ENCODE results near the genes LEF1, MCUB, CFI and AP1AR.

DNA sequence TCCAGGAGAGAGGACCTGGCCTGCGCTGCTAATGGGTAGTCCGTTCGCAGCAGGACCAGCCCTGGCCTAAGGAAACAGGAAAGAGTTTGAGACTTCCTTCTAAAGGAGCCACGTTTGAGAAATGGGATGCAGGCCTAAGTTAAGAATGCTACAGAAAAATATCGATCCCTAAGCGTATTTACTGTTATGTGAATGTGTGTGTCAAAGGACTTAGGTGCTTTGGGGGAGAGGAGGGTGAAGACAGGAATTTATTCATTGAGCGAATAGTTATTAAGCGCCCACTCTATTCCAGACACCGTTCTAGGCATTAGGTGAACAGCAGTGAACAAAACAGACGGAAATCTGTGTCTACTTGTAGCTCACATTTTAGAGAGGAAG is 311 bp downstream of the AIMP1 start:
- PRO-cap = no peak

DNA sequence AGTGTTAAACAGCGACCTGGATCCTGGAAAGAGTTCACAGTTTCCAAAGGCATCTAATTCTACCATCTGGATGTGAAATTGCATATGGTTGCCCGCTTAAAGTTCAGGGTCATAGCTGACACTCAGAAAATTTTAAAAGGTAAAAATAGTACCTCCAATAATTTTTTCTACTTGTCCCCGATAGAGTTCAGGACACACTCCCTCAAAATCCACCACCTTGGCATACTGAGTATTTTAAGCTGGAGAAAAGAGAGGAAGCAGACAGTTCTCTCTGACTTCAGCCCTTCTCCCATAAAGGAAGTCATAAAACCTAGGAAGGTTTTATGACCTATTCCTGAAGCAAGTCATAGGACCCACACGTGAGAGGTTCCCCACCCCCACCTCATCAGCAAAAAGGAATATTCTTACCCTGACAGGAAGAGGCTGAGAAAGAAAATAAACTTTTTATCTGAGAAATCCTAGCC is 270.2 kb downstream of the PAPSS1 start:
- PRO-cap = no peak

DNA sequence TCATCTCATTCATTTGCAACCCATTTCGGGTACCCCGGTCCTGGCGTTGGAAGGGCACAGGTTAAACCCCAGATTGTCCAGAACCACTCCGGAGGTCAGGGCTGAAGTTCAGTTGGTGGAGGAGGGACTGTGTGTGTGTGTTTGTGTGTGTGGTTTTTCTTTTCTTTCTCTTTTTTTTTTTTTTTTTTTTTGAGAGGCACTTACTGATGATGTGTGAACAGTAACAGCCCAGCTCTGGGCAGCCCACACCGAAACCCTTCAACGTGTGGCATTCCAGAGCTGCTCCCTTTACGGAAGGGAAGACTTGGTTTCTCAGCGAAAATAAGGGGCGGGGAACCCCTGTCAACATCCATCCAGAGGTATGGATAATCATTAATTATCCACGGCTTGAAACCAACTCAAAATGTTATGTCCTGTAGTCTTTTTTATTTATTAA is 737 bp downstream of the SGMS2 start:
- PRO-cap = unidirectional peak, minus-strand start at position 131 of the sequence

- PRO-cap = no peak
Observed at GRCh38 chr4:107826076-107827173, 1.7 kb downstream of the SGMS2 start.

- PRO-cap = no peak
Observed at GRCh38 chr4:107931915-107932649, 733 bp downstream of the CYP2U1 start.

GRCh38 chr4:107991557-107992042 is 1.9 kb downstream of the HADH start:
- PRO-cap = no peak

DNA sequence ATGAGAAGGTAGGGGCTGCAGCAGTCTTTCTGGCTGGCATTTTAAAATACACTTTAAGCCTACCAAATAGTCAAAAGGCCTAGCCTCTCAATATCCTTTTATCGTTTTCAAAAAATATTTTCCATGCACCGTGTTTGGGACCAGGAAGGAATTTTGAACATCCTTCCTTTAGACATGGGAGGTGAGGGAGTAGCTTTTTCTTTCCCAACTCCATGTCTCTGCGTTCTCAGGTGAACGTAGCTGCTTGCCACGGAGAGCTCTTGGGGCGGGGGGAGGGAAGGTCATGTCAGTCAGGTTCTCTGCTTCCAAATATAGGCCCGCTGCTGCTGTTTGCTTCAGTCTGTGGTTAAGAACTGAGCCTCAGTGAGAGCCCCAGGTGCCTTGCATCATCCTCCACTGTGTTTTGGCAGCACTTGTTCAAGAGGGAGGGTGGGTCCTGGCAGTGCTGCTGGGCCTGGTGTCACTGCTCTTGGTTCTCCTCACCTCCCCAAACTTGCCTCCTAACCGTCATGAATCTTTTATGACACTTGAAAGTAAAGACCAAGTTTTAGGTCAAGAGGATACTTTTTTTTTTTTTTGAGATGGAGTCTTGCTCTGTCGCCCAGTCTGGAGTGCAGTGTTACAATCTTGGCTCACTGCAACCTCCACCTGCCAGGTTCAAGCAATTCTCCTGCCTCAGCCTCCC is 46.5 kb downstream of the HADH start:
- PRO-cap = no peak

GRCh38 chr4:108165996-108166360 is 2.8 kb downstream of the LEF1 start:
- PRO-cap = no peak

GRCh38 chr4:108168306-108169712 is at the start of gene LEF1:
TSS of gene LEF1 (minus strand) at chr4:108168932.
- PRO-cap = bidirectional peak, plus-strand start at chr4:108168779, minus-strand start at chr4:108168753; unidirectional peak, minus-strand start at chr4:108168956

- PRO-cap = no peak
Observed at GRCh38 chr4:108209369-108210036, 40.8 kb upstream of the LEF1 start.

DNA sequence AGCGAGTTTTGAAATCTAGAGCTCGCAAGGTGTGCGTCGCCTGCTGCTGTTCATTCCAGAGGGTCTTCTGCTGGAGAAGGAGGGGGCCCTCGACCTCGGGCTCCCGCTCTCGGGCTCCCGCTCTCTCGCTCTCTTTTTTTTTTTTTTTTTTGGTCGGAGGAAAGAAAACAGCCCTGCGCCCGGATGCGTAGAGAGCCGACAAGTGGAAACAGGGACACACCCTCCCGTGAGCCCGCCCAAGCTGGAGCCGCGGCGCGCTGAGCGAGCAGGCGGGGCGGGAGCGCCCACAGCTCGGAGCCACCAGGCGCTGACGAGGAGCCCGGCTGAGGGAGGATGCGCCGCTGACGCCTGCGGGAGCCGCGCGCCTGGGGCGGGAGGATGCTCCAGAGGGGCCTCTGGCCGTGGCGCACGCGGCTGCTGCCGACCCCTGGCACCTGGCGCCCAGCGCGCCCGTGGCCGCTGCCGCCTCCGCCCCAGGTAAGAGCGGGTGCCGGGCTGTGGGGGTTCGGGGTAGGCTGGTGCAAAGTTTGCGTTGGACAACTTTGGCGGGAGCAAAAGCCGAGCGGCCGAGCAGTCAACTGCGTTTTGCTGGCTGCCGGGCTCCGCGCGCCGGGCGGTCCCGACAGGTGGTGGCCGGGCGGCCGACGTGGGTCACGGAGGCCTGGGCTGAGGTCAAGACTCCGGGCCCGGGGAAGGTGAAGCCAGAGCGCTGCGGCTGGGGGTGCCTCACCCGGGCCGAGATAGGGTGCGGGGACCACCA is at the start of gene MCUB:
MCUB (plus strand) TSS at position 287 of the 760 bp plus-strand sequence.
- PRO-cap = bidirectional peak, plus-strand start at position 268 of the sequence, minus-strand start at position 69 of the sequence

GRCh38 chr4:109650056-109650393 is 53.2 kb downstream of the CASP6 start:
- PRO-cap = no peak

- PRO-cap = no peak
Observed at GRCh38 chr4:109801759-109802521, at the start of gene CFI. TSS of gene CFI (minus strand) at chr4:109801999.

GRCh38 chr4:110055009-110055590 is 142.4 kb downstream of the EGF start:
- PRO-cap = no peak

DNA sequence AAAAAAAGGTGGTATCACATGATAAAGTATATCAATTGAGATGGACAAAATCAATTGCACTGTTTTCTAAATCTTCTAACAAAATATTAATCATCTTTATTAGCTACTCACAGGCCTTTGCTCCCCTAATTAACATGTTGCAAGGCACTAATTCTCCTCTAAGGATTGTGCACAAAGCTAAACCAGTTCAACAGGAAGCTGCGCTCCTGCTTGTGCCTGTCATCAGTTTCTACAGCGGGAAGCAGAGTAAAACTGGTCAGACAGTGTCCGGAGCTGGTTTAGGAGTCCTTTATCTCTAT is 79.2 kb downstream of the ELOVL6 start:
- PRO-cap = no peak

DNA sequence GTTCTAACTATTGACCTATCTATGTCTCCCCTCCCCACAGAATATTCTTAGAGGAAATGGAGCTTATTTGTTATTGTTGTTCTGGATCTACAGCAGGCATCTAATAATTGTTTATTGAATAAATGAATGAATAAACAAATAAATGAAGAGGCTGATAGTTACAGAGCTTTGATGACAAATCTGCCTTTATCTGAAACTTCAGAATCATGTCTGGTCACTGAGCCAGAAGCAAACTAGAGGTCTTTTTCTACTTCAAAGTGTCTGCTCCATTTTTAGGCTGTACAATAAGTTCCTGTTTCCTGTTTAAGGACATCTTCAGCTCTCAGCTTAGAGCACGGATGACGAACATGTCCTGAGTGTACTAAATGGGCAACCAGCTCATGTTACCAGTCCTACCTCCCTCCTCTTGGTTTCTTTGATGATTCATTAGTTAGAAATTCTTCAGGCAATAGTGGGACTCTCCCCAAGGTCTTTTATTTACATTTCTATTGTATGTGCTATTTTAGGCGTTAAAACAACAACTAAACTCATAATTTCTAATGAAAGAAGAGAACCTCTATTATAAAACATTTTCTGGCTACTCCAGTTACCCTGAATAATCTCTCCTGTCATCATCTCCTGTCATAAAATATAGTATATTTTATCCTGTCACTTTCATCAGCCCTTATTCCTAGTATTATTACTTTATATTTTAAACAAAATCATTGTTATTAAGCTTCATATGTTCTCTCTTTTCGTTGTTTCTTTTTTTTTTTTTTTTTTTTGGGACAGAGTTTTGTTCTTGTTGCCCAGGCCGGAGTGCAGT is 58.0 kb downstream of the ENPEP start:
- PRO-cap = no peak

GRCh38 chr4:110876206-110876548 is 253.3 kb upstream of the PITX2 start:
- PRO-cap = unidirectional peak, plus-strand start at chr4:110876434

GRCh38 chr4:112109549-112110431 is 35.5 kb upstream of the FAM241A start:
- PRO-cap = no peak

DNA sequence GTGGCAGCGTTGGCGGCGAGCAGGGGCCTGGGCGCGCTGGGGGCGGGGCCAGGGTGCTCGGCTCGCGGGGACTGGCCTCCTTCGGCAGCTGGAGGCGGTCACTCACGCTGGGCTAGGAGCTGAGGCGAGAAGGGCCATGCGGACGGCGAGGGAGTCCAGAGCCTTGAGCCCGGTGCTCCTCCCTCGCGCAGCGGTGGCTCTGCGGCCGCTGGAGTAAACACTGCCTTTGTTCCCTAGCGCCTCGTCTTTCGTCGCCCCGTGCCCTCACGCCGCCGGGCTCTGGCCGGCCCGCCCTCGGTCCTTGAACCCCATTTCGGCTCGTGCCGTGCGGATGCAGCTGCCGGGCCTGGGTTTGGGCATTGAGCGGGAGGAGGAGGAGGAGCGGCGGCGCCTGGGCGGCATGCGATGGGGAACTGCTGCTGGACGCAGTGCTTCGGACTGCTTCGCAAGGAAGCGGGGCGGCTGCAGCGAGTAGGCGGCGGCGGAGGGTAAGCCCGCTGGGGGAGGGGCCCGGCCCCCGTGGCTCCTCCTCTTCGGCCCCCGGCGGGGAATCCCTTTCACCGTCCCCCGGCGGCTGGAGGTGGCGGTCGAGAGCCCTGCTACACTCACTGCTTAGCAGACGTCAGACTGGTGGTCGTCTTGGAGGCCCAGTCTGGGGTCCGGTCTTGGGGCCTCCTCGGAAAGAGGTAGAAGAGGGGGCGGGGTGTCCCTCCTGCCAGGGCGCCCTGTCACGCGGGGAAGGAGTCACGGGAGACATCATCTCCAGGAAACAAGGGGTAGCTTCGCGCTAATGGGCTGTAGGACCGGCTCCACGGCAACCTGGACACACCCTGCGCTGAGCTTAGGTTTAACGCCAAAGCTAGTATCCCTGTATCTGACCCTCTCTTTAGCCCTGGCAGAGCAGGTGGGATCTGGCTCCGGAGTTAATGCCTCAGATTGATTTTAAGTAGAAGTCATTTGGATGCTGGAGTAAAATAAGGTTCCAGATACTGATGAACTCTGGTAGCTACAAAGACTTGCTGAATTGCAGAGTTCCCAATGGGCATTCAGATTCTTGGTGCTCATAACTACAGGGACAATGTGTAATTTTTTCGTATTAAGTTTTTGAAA is at the start of gene AP1AR:
AP1AR (plus strand) TSS at position 101 of the 1,110 bp plus-strand sequence.
- PRO-cap = bidirectional peak, plus-strand start at position 101 of the sequence, minus-strand start outside the sequence; bidirectional peak, plus-strand start at position 608 of the sequence, minus-strand start at position 445 of the sequence

- PRO-cap = no peak
Observed at GRCh38 chr4:112384024-112384898, 87.1 kb downstream of the ALPK1 start.